NCI-H460 (cell line): ENCODE measurements around the gene TPST2.

DNA sequence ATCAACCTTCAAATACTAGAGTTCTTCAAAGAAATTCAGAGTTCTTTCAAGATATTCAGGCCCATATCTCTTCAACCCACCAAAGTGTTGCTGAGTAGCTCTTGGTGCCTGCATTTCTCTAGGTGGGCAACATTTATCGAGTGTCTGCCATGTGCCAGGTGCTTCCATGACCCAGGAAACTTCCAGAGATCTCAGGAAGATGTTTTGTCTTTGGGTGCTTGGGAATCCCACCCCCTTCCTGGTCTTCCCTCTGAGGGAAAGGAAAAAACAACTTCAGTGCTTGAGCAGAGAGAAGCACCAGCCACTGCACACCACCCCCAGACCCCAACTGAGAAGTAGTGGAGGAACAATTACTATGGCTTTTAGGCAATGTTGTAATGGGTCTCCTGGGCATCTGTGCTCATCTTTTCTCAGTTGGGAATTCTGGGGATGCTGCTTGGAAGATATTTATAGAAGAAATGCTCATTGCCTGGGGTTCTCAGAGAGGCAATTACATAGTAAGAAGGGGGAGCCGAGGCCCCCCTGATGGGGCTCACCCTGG is 60.9 kb upstream of the CRYBB3 start:
RAMPAGE:
- cytosol, long total RNA: no peak
- long total RNA: no peak
- nucleus, long total RNA: no peak

DNA sequence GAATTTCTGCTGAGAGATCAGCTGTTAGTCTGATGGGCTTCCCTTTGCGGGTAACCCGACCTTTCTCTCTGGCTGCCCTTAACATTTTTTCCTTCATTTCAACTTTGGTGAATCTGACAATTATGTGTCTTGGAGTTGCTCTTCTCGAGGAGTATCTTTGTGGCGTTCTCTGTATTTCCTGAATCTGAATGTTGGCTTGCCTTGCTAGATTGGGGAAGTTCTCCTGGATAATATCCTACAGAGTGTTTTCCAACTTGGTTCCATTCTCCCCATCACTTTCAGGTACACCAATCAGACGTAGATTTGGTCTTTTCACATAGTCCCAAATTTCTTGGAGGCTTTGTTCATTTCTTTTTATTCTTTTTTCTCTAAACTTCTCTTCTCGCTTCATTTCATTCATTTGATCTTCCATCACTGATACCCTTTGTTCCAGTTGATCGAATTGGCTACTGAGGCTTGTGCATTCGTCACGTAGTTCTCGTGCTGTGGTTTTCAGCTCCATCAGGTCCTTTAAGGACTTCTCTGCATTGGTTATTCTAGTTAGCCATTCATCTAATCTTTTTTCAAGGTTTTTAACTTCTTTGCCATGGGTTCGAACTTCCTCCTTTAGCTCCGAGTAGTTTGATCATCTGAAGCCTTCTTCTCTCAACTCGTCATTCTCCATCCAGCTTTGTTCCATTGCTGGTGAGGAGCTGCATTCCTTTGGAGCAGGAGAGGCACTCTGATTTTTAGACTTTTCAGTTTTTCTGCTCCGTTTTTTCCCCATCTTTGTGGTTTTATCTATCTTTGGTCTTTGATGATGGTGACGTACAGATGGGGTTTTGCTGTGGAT is 124.0 kb downstream of the CRYBB2 start:
RAMPAGE:
- cytosol, long total RNA: no peak
- long total RNA: no peak
- nucleus, long total RNA: no peak

RAMPAGE:
- cytosol, long total RNA: no peak
- long total RNA: no peak
- nucleus, long total RNA: no peak
Observed at GRCh38 chr22:25374227-25374905, 154.9 kb downstream of the CRYBB2 start.

GRCh38 chr22:25493182-25493771 is 71.2 kb upstream of the GRK3 start:
RAMPAGE:
- cytosol, long total RNA: no peak
- long total RNA: no peak
- nucleus, long total RNA: no peak

DNA sequence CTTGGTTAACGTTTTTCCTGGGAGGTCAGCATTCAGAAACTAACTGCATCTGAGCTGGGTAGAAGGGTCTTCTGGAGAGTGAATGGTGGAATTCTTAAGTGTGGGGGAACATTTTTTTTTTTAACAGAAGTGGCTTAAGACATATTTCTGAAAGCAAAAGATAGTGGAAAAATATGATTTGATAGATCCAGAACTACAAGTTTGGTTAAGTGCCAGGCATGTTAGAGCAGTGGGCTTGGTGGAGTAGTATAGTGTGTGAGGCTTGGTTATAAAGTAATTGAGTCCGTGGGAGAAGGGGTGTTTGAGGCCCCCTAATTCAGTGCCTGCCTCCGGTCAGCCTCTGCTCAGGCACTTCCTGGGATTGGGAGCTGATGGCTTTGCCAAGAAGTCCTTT is 66.6 kb upstream of the MYO18B start:
RAMPAGE:
- cytosol, long total RNA: no peak
- long total RNA: no peak
- nucleus, long total RNA: no peak

GRCh38 chr22:25754491-25755253 is 12.7 kb downstream of the MYO18B start:
RAMPAGE:
- cytosol, long total RNA: no peak
- long total RNA: no peak
- nucleus, long total RNA: no peak

GRCh38 chr22:25844200-25844570 is 102.2 kb downstream of the MYO18B start:
RAMPAGE:
- cytosol, long total RNA: no peak
- long total RNA: no peak
- nucleus, long total RNA: no peak

DNA sequence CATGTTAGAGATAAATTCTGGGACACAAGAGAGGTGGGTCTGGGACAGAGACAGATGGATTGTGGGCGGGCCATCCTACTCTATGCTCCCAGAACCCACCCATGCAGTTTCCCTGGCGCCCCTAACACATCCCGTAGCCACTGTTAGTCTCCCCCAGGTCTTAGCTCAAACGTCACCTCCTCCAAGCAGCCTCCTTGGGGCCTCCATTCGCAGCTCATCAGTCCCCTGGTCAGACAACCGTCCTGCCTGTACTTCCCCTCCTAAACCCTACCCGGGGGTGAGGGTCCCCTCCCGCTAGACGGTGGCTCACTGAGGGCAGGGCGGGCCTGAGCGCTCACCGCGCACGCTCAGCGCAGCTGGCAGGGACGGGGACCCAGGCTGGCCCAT is 713 bp upstream of the ASPHD2 start:
RAMPAGE:
- cytosol, long total RNA: no peak
- long total RNA: no peak
- nucleus, long total RNA: no peak

DNA sequence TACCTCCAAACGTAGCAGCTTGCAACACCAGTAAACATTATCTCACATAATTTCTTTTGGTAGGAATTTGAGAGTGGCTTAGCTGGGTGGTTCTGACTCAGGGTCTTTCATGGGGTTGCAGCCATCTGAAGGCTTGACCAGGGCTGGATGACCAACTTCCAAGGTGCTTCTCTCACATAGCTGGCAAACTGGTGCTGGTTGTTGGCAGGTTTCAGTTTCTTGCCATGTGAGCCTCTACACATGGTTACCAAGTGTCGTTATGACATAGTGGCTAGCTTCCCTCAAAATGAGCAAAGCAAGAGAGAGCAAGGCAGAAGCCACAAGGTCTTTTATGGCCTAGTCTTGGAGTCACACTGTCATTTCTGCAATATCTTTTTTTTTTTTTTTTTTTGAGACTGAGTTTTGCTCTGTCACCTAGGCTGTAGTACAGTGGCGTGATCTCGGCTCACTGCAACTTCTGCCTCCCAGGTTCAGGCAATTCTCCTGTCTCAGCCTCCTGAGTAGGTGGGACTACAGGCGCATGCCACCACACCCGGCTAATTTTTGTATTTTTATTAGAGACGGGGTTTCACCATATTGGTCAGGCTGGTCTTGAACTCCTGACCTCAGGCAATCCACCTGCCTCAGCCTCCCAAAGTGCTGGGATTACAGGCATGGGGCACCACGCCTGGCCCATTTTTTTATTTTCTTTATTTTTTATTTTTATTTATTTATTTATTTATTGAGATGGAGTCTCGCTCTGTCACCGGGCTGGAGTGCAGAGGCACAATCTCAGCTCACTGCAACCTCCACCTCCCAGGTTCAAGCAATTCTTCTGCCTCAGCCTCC is 4.4 kb upstream of the TFIP11 start:
RAMPAGE:
- cytosol, long total RNA: no peak
- long total RNA: no peak
- nucleus, long total RNA: no peak

DNA sequence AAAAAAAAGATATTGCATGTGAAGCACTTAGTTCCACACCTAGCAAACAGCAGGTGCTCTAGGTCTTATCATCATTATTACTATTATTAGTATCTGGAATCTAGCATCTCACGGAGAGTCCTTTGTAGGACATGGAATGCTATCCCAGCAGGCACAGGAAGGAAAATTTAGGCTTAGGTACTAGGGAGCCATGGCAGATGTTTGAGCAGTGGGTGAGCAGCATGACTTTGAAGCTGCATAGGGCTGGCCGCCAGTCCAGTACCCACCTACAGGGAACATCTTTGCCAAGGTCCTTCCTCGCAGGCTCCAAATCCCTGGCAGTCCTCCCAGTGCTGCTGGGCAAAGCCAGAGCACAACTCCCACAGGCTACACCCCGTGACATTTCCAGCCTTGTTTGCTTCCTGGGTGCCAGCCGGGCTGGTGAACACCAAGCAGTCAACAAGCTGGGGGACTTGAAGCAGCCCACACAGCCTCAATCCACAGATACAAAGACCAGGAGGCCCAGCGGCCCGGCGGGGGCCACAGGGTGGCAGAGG is 28.2 kb downstream of the TPST2 start:
RAMPAGE:
- cytosol, long total RNA: no peak
- long total RNA: no peak
- nucleus, long total RNA: no peak

RAMPAGE:
- cytosol, long total RNA: no peak
- long total RNA: no peak
- nucleus, long total RNA: no peak
Observed at GRCh38 chr22:26568221-26568792, 21.6 kb downstream of the TPST2 start.

GRCh38 chr22:26586350-26587150 is 3.4 kb downstream of the TPST2 start:
RAMPAGE:
- cytosol, long total RNA: no peak
- long total RNA: no peak
- nucleus, long total RNA: no peak

RAMPAGE:
- cytosol, long total RNA: no peak
- long total RNA: no peak
- nucleus, long total RNA: no peak
Observed at GRCh38 chr22:26590013-26590666, at the start of gene TPST2. TPST2 (minus strand) TSS chr22:26590132.

RAMPAGE:
- cytosol, long total RNA: no peak
- long total RNA: no peak
- nucleus, long total RNA: no peak
Observed at GRCh38 chr22:26643543-26643973, 21.8 kb downstream of the CRYBA4 start.

DNA sequence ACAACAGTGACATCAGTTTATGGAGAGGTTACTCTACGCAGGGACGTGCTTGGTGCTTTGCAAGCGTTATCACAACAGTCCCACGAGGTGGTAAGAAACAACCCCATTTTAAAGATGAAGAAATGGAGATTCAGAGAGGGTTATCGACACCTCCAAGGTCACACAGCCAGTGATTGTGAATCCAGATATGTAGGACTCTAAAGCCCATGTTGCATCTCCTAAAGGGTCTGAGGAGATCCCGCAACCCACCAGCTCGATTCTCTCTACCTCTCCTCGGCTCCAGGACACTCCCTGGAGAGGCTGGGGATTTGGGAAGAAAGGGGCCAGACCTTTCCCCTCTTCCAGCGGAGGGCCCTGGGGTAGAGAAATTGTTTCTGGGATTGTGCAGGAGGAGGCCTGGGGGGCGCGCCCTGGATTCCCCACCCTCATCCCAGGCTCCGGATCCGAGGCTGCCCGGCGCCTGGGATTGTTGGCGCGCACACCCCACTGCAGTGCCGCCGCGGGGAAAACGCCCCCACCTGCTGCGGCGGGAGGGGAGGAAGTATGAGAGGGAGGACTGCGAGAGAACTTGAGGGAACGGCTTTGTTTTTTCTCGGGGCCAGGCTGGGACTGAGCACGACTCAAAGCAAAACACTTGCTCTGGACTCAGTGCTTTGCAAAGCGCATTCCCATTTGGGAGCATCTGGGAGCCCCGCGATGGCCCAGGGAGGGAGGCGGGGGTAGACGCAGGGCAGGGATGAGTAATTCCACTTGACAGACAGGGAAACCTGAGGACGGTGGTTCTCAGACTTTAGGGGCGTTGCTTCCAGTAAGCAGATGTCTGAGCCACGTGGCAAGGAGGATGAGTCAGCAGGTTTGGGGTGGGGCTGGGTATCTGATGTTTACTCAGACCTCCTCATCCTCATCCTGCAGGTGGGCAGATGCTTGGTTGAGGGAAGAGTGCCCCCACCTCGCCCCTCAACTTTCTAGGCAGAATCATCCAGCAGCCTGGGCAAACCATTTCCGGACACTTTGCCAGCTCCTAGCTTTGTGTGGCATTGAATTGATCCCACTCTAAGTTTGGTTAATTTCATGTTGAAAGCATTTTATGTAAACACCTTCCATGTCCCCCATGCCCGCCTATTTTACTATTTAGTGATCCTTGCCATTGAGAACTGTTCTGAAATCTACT is 36.9 kb downstream of the CRYBA4 start:
RAMPAGE:
- cytosol, long total RNA: no peak
- long total RNA: no peak
- nucleus, long total RNA: no peak

DNA sequence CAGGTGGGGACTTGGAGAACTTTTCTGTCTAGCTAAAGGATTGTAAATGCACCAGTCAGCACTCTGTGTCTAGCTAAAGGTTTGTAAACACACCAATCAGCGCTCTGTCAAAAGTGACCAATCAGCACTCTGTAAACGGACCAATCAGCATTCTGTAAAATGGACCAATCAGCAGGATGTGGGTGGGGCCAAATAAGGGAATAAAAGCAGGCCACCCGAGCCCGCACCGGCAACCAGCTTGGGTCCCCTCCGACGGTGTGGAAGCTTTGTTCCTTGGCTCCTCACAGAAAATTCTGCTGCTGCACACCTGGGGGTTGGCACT is 145.0 kb downstream of the CRYBA4 start:
RAMPAGE:
- cytosol, long total RNA: no peak
- long total RNA: no peak
- nucleus, long total RNA: no peak

RAMPAGE:
- cytosol, long total RNA: no peak
- long total RNA: no peak
- nucleus, long total RNA: no peak
Observed at GRCh38 chr22:26980984-26981598, 359.3 kb downstream of the CRYBA4 start.

DNA sequence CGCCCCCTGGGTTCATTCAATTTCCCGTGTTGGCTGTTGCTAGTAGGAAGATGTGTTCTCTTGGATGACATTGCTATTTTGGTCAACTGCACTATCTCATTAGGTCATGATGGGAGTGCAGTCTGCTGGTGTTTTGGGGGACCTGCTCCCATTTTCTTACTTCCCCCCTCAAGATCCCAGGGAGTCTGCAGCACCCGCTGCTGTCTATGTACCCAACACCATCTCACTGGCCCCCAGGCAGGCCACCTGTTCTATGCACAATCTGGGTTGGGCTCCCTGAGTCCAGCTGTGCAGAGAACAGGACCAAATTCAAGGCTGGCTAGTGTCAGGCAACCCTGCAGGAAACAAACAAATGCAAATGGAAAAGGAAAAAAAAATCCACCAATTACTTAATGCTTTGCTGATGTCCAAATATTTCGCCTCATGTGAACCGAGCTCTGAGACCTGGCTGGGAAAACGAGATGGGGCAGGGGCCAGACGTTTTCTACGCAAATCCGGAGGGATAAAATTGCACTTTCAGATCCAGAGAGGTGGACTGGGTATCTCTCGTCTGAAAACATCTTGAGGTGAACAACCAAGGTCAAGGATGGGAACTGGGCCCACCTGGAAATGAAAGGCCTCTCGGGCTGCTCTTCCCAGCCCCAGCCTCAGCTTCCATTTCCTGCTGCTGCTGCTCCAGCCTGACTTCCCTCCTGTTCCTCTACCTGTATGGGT is 583.0 kb downstream of the MN1 start:
RAMPAGE:
- cytosol, long total RNA: no peak
- long total RNA: no peak
- nucleus, long total RNA: no peak

DNA sequence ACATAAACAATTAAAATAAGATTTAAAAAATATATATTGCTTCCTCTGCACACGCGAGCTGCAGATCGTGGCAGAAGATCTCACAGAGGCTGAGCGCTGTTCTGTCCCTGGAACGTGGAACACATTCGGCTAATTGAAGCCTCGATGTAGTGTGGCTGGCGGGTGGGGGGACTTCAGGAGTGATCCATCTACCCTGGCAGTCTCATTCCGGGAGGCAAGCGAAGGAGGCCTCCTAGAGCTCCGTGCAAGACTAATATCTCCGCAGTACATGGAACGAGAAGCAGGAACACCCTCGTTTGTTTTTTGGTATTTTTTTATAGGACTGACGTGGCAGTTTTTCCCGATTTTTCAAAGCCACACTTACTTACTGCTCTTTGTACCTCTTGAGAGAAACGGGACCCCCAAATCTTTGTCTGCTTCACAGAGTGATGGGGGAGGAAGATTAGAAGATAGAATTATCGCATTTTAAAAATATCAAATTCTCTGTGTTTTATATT is 402.3 kb downstream of the MN1 start:
RAMPAGE:
- cytosol, long total RNA: no peak
- long total RNA: no peak
- nucleus, long total RNA: no peak

DNA sequence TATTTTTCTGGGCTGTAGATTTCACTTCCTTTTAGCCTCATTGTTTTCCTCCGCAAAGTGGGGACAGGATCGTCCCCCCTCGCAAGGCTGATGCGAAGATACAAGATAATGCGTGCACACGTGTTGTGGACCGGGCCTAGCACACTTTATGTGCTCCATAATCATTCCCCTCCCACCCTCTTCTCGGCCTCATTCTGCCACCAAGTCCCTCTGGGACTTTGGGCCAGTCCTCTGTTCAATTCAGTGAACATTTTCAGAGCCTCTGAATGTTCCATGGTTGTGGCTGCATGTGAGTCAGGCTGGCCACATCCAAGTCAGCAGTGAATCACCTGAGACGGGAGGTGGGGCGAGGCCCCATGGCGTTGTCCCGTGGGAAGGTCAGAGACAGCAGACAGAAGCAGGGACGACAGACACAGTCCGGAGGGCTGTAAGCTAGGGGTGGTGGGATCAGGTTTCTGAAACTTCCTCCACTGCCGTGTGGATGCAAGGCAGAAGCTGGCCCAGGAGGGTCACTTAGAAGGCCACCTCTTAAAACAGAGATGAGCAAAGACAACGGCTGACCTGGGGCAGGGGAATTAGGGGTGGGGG is 324.9 kb downstream of the MN1 start:
RAMPAGE:
- cytosol, long total RNA: no peak
- long total RNA: no peak
- nucleus, long total RNA: no peak